Thoracic aorta endothelial cell (primary cell): Measurements from ENCODE around the genes PLEKHA3, SESTD1, NUP35 and ZNF804A.

DNA sequence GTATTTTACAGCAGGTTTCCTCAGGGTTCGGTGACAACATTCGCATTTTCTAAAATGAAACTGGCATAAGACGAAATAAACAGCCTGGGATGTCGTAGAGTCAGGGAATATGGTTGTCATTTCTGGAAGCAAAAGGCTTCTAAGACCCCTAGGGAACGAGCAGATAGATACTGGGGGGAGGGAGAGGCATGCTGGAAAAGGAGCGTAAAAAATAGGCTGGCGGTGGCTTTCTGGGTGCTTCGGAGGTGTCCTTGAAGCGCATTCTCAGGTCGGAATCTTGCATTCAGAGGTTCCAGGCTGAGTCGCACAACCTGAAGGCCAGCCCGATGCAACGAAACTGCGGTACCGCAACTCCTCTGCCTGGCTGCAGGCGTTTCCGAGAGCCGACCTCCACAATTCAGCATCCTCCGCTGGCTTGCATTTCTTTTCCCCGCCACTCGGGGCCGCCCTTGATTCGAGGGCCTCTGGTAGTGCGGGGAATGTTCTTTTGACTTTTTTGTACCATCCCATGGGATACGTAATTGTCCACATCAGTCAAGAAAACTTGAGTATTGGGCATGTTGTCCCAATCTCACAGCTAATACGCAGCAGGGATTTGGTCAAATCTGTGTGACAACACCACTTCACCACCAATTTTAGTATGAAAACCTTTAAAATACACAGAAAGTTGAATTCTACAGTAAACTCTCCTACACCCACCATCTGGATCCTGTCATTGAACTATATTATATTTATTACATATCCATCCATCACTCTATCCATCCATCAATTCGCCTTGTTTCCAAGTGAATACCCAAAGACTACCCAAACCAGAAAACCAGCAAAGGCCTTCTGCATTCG, 593 bp upstream of the FKBP7 start:
- CAGE, long polyA plus RNA: no peak

DNA sequence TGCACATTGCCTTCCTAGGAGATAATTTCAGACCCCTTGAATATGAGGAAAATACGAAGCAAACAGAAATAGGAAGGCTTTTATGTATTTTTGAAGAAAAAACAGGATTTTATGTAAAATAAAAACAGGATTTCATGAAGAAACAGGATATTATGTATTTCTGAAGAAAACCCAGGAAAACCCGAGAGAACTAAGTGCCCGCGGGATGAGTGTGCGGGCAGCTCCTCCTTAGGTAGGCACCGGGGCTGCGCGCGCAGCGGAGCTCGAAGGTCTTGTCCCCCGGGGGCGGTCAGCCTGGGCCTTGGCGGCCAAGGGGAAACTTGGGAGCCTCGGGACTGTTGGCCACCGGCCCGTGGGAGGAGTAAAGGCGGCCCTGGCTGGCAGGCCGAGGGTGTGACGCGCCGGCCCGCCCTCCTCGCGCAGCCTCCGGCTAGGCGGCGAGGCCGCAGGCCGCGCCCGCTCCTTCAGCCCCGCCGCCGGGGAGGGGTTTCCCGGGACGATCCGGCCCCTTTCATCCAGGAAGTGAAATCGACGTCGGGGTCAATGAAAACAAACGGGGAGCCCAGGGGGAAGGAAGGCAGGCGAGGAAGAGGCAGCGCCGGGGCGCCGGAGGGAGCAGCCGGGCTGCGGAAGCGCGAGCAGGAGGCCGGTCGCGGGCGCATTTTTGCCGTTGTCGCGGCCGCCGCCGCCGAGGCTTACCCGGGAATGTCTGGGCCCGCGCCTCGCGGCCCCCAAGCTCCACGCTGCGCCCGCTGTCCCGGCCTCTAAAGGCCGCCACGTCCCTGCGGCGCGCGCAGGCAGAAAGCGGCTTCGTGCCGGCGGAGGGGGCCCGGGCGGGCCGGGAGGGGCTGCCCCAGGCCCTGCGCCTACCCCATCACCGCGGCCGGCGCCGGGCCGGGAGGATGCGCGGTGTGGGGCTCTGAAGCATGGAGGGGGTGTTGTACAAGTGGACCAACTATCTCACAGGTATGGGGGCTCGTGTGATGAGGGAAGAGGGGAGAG, at the start of gene PLEKHA3:
Gene PLEKHA3 (plus strand): TSS at position 514 of the 1,002 bp plus-strand sequence.
- CAGE, long polyA plus RNA: no peak

DNA sequence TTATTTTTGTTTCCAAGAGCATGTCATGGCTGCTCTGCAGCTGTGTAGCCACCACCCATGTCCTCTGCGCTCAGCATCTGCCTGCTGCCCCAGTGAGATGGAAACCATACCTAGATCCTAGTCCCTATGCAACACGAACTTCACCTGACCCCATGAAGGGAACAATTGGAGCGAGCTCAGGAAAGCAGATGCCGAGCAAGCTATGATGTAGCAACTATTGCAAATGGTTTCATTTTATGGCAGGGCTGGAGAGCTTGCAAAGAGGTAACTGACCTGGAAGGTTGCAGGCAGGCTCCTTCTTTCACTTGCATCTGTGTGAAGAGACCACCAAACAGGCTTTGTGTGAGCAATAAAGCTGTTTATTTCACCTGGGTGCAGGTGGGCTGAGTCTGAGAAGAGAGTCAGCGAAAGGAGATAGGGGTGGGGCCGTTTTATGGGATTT, 1.4 kb upstream of the CCDC141 start:
- CAGE, long polyA plus RNA: no peak

DNA sequence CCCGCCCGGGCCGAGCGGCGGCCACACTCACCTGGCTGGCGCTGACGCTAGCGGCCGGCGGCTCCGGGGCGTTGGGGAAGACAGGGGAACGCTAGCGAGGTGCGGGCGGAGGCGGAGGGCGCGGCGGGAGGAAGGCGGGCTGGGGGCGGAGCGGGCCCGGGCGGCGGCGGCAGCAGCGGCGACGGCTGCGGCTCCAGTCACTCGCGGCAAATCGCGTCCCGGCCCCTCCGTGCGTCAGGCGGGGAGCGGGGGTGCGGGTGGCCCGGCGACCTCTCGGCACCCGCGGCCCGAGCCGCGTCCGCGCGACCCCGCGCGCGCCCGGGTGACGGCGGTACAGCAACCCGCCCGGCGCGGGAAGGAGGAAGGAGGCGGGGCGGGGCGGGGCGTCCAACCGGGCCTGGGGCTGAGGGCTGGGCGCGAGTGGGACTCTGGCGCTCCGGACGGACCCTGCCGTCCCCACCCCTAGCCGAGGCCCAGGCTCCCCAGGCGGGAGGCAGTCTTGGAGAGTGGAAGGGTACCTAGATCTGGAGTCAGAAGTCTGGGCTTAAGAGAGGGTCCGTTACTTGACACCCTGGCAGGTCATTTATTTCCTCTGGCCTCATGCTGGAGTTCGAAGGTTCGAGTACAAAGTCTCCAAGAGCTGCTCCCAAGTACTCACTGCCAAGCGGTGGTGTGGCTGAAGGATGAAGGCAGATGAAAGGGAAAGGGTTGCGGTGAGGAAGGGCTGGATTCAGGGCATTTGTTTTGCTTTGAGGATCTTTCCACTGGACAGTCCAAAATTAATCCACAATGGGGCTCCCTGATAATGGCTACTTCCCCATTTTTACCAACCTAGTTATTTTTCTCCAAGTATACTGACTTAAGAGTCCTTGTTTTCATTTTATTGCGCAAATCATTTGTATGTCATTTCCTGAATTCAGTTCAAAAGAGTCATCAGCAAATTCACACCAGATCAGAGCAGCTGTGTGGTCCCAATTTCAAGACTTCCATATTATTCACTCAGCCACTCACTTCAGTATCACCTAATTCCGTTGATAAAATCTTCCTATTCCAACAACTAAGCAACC, at the start of gene SESTD1:
Gene SESTD1 (minus strand): TSS at position 365 of the 1,067 bp plus-strand sequence.
- CAGE, long polyA plus RNA: no peak

GRCh38 chr2:179950448-179951029, 56.6 kb downstream of the CWC22 start:
- CAGE, long polyA plus RNA: no peak

DNA sequence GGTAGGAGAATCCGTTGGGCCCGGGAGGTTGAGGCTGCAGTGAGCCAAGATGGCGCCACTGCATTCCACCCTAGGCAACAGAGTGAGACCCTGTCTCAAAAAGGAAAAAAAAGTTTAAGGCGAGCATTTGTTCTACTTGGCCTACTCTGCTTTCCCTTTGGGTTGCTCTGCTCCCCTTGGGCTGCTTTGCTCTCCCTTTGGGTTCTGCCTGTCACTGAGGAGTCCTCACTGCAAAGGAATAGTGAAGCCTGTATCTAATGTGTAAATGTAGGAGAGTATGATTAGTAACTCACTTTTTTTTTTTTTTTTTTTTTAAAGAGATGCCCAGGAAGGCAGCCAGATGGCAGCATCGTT, 118.2 kb upstream of the CWC22 start:
- CAGE, long polyA plus RNA: no peak

DNA sequence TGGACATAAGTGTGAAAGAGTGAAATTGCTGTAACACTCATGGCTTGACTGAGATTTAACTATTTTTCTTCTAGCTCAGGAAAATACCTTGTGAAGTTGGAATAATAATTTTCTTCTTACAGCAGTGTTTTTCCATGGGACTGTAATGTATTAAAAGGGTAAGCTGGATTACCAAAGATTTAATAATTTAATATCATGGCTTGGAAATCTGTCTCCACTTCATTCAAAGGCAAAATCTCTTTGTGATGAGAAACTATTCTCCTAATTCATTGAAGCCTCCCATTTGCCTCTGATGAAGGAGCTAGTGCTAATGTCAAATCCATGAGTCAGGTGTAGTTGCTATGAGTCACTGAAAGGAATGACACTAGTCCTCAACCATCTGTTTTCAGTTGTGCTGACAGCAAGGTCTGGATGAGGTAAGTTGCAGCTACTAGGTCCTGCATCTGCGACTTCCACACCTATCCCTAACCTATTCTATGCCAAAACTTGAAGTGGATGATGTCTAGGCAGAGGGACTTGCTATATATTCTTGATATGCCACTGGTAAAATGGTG, 324.0 kb upstream of the UBE2E3 start:
- CAGE, long polyA plus RNA: no peak

DNA sequence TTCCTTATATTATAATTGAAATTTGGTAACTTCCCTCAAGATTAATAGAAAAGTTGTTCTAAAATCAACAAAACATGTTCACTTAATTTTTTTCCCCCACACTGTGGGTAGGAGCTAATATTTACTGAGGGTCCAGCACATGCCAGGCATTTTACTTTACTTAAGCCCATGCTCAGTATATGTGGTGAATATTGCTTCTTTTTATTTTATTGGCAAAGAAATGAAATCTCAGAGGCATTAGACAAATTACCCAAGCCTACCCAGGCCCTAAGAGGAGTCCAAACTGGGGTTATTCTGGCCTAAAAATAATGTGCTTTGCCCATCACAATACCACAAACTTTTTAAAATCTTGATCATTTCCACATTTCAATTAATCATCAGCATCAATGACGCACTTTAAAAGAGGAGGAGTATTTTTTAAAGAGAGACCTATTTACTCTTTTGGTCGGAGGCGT, 152.2 kb upstream of the ITGA4 start:
- CAGE, long polyA plus RNA: no peak

GRCh38 chr2:181394601-181395015, 62.6 kb upstream of the ITGA4 start:
- CAGE, long polyA plus RNA: no peak

- CAGE, long polyA plus RNA: no peak
These were observed 2.3 kb downstream of the ITGA4 start for GRCh38 chr2:181459544-181459819.

- CAGE, long polyA plus RNA: no peak
These were observed 100.0 kb upstream of the NEUROD1 start for GRCh38 chr2:181779969-181781113.

DNA sequence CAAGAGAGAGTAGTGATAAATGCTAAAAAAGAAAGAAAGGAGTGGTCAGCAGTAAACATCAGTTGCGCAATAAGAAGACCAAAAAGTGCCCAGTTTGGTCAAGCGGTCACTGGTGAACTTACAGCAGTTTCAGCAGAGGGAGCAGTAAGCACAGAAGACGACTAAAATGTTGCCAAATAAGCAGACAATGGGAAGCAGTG, 45.8 kb downstream of the DNAJC10 start:
- CAGE, long polyA plus RNA: no peak

DNA sequence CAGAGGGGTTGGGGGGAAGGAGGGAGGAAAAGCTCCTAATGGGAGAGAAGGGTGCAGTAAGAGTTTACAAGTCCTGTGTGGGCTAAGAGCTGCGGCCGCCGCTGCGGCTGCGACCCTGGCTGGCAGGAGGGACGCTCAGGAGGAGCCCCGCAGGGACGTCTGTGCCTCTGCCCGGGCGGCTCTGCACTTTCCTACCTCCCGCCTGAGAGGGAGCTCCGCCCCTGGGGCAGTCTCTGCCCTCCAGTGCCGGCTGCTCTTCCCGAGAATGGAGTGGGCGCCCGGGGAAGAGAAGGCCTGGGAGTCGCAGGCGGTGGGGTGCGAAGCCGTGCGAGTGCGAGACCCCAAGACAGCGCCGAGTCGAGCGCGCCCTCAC, 549 bp upstream of the FRZB start:
- CAGE, long polyA plus RNA: no peak

DNA sequence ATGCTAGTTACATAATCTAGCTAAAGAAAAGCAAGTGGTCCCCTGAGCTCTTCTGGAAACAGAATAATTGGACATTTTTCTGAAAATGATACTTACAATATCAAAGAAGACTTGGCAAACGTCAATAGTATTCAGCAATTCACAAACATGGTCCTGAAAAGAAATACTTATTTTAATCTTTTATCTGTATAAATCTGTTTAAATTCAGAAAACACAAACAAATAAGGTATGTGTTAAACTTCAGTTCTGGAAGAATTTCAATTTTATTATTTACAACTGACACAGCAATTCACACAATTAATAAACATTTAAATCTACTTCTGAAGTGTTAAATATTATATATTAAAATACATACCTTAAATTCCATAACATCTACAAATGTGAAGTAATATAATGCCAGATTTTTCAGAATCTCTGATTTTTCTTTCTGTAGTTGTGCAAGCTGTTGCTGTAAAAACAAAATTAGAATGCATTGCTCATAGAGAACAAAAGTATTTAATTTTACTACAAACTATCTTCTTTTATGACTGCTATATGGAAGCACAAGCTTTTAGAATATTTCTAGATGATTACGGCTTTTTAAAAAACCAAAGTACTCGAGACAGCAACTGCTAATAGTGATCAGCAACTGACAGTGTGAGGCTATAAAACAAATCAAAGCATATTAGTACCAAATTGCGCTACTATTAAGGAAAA, 35.2 kb downstream of the NCKAP1 start:
- CAGE, long polyA plus RNA: no peak

- CAGE, long polyA plus RNA: no peak
These were observed 406 bp upstream of the DUSP19 start for GRCh38 chr2:183078114-183078568.

- CAGE, long polyA plus RNA: no peak
These were observed at the start of gene NUP35 for GRCh38 chr2:183124095-183125358. Gene NUP35 (plus strand): TSS chr2:183124443.

DNA sequence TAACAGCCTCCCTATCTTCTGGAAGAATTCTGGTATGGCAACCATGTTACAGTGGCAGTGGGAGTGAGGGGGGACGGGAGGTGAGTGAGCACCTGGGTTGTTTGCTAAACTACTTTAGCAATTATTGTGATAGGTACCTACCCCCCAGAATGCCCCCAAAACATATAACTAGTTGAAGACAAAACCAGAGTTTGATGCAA, 128.7 kb downstream of the NUP35 start:
- CAGE, long polyA plus RNA: no peak

GRCh38 chr2:184598039-184599156, at the start of gene ZNF804A:
Gene ZNF804A (plus strand): TSS chr2:184598529.
- CAGE, long polyA plus RNA: no peak

- CAGE, long polyA plus RNA: no peak
These were observed 8.0 kb downstream of the FSIP2 start for GRCh38 chr2:185746618-185747021.

- CAGE, long polyA plus RNA: no peak
These were observed 46.2 kb upstream of the ZC3H15 start for GRCh38 chr2:186439987-186440116.